Mesenteric fat pad (tissue), 1 donor: ENCODE results near the genes STYXL2 and CREG1.

GRCh38 chr1:165884145-165884611 is 56.8 kb downstream of the UCK2 start:
- PRO-cap = no peak

DNA sequence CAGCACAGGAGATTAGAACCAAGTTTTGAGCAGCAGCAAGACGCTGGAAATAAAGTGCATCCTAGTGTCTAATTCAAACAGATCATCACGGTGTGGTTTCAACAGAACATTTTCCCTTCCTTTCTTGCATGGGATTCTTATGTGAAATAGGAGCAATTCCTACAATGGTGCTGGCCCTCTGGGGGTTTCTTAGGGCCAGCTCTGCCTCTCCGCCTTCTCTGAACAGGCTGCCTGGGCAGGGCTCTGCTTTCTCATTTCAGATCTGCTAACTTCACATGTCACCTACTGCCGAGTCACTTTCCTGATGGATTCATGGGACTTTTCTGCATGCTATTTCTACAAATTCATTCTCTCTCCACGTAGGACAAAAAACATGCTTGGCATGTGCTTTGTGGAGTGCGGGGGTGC is 71.2 kb downstream of the UCK2 start:
- PRO-cap = no peak

DNA sequence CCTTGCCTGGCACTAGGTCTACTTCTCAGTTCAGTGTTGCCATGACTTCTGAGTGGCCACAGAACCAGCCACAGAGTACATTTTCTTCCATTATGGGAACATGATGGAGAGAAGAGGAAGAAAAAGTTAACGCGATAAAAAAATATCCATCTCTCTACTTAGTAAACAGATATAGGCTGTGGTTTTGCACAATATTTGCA is 40.9 kb upstream of the FAM78B start:
- PRO-cap = no peak

- PRO-cap = no peak
Observed at GRCh38 chr1:166840094-166840354, 749 bp downstream of the POGK start.

DNA sequence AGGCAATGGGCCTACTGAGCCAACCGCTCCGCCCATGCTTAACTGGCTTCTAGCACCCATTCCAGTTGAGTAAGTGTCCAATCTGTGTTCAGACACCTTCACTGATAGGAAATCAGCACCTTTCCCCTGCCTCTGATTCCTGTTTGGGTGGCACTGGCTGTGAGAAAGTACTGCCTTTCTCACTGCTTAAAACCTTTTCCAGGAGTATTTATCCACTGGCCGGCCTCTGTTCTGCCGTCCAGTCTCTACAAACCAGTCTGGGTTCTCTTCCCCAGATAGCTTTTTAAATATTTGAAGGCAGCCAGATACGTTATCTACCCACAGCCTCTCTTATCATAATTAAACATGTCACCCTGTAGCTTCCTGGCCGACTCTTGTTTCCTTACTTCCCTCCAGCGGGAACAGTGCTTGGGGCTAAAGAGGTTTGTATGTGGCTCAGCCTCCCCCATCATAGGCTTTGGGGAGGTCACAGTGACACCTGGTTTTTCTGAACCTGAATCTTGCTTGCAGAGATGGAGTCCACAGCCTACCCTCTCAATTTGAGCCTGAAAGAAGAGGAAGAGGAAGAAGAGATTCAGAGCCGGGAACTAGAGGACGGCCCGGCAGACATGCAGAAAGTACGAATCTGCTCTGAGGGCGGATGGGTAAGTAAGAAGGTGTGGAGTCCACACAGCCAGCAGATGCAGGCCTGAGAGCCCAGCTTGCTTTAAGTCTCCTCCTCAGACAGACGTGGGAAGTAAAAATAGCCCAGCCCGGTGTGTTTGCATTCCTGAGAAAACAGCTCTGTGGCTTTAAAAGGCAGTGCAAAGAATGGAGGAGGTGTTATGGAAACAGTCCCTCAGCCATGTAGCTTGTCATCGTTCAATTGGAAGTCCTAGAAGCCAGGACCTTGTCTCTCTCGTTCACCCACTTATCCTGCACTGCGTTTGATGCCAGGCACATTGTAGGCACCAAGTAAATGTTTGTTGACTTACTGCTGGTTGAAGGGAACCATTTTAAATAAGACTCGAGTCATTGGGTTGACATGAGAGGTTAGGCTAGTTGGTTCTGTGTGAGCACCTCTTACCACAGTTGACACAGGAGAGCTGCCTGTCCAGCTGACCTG is 1.5 kb downstream of the POGK start:
- PRO-cap = no peak

- PRO-cap = no peak
Observed at GRCh38 chr1:166947438-166948109, 27.8 kb downstream of the ILDR2 start.

DNA sequence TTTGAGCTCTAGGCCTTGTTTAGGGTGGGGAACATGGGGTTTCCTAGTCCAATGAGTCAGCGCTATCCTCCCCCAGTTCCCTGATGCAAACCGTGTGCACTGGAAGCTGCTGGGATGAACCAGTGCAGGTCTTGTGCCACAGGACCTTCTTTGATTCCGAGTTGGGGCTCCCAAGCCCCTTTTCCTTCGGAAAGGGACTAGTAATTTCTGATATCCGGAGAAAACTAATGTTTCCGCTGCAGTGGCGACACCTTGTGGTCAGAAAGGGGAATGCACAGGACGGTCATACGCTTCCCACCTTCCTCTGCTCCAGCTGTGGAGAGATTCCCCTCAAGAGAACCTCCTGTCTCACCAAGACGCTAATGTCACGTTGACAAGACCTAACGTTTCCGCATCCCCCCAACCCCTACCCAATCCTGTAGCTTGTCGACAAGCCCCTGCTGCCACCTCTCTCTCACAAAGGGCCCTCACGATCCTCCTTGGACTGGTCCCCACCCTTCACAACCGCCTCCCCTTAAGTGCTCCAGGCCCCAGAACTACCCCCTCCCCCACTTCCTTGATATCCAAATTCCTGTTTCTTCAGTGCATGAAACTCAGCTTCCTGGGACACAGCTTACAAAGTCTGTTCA is 31.0 kb downstream of the GPA33 start:
- PRO-cap = no peak

GRCh38 chr1:167093829-167094756 is at the start of gene STYXL2:
Gene STYXL2, plus strand, starts transcription at chr1:167094075.
- PRO-cap = no peak

DNA sequence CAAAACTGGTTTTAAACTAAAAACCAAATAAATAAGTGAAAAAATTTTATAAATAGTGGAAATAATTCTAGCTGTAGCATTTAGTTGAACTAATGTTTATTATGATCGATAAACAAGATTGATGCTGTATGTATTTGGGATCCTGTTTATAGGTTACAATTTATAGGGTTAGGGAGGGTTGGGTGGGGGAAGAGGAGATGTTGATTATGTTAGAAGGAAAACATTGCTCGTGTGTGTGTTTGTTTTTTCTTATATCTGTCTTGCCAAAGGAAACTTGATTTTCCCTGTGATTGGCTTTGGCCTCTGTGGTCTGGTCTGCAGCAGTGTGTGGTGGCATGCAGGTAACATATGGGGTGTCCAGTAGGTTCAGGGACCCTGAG is 96.6 kb downstream of the CD247 start:
- PRO-cap = no peak

- PRO-cap = no peak
Observed at GRCh38 chr1:167510794-167511469, 7.4 kb downstream of the CD247 start.

- PRO-cap = unidirectional peak, minus-strand start at chr1:167553762
Observed at GRCh38 chr1:167552794-167554180, at the start of gene CREG1. Gene CREG1, minus strand, starts transcription at chr1:167553762.

DNA sequence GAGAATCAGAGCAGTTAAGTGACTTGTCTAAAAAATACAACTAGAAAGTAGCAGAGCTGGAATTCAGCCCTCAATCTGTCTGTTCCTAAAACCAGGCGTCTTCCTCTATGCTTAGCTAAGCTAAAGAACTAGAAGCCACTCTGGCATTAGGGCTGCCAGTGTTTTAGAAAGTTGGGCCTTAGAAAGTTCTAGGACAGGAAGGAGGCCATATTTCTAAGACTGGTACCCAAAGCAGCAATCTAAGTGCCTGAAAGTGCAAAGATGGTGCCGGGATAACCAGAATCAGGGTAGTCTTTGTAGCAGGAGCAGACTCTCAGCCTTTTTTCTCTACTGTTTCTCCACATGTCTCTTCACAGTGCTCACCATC is 1.3 kb upstream of the RCSD1 start:
- PRO-cap = no peak

- PRO-cap = no peak
Observed at GRCh38 chr1:167706722-167707346, 14.9 kb upstream of the MPZL1 start.

DNA sequence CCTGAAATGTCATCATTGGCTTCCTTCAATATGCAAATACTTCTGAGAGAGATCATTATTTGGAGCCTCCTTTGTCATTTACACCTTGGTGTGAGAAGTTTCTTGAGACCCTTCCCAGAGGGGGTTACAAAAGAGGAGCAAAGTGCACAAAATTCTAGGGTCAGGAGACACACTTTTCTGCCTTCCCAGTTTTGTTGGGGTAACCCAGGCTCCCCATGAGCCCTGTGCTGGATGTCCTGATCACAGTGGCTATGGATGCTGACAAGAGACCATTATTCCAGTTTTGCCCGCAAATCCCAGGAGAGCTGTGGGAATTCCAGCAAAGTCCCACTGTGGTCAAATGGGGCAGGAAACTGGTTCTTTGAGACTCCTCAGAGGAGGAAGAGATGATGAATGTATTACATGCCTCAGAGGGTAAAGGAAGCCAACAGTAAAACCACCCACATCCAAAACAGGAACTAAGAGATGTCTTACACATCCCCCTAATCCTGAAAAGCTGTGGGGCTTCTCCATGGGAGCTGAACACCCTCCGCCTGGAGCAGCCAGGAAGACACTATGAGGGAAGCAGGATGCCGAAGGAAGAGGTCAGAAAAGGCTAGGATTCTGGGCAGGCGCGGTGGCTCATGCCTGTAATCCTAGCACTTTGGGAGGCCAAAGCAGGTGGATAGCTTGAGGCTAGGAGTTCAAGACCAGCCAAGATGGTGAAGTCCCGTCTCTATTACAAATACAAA is 12.8 kb upstream of the MPZL1 start:
- PRO-cap = no peak

DNA sequence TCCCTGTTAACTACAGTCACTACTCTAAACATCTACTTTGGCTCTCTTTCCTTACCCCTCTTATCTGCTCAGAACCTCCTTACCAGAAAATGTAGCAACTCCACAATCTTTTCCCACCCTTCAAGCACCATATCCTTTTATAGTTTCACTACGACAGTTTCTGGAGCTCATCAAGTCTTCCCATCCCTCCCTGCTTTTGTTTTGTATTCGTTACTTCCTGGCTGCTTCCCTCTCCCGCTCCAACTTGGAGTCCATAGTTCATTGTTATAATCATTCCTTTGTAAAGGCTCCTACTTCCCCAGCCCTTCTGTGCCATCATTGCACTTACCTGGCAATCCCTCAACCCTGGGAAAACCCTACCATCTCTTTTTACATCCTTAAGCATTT is 18.0 kb downstream of the MPZL1 start:
- PRO-cap = no peak

DNA sequence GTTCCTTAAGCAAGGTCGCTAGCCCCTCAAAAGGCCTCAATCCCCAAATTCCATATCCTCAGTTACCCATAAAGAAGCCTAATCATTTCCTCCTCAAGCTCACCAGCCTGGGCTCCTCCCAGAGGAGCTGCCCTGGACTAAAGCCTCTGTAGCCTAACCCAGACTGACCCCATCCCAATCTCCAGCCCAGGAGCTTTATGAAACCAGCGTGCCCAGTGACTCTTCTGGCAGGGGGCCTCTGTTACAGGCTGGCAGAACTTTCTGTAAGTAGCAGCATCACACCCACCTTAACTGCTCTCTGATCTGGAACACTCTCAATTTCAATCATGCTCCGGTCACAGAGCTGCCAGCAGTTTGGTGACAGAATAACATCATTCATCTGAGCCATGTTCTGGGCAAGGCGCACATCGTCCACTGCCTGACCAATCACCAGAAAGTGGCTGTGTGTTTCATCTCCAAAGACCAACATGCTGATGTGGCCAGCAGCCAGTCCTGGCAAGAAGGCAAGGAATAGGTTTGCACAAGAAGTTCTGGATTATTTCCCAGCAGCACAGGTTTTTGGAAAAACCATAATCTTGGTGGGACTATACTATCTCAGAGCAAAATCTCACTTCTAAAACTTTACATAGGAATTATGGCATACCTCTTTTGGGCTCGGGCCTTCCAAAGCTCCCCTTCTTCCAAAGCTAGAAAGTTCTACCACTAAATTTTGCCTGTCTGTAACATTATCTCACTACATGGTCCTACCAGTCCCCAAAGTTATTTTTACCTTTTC is 14.6 kb downstream of the ADCY10 start:
- PRO-cap = no peak

DNA sequence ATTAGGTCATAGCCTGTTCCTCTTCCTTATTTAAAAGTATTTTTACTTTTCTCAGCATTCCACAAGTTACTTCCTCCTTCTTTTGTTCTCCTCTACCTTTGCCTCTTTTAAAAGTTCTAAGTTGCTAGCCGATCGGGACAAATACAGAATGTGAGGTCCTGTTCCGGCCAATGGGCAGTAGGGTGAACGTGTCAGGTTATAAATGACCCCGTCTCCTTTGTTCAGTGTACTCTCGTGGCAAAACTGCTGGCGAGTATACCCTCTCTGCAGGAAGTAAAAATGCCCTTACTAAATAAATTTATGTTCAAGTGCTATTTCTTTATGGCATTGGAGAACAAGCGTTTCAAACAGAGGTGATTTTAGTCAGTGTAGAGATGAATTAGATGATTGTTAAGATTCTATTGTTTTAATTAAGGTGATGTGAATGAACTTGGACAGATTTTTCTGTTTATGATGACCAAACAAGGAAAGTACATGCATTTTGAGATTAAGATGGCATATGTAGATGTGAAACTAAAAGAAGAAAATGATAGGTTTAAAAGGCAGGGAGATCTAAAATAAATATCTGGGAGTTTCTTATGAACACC is 2.4 kb downstream of the ADCY10 start:
- PRO-cap = no peak

DNA sequence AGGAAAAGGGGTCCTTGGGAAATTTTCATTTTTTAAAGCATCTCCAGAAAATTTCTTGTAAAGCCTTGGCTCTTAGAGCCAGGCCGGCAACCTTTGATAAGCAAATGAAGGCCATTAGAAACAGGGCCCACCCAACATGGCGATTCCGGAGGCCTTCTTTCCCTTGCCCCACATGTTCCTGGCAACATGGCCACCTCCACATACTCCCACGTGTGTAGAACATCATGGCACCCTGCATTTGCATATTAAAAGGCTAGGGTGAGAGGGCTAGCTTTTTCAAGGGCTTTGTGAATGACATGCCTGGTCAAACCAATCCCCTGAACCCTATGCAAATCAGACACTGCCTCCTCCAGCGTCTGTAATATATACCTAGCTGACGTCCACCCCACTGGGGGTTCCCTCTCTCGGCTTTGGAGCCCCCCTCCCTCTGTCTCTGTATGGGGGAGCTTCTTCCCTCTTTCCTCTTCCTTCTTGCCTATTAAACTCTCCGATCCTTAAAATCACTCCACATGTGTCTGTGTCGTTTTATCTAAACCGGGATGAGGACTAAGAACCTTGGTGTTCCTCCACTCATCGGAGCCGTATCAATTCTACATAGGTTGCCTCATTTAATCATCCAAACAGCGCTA is 1.6 kb downstream of the ADCY10 start:
- PRO-cap = no peak

DNA sequence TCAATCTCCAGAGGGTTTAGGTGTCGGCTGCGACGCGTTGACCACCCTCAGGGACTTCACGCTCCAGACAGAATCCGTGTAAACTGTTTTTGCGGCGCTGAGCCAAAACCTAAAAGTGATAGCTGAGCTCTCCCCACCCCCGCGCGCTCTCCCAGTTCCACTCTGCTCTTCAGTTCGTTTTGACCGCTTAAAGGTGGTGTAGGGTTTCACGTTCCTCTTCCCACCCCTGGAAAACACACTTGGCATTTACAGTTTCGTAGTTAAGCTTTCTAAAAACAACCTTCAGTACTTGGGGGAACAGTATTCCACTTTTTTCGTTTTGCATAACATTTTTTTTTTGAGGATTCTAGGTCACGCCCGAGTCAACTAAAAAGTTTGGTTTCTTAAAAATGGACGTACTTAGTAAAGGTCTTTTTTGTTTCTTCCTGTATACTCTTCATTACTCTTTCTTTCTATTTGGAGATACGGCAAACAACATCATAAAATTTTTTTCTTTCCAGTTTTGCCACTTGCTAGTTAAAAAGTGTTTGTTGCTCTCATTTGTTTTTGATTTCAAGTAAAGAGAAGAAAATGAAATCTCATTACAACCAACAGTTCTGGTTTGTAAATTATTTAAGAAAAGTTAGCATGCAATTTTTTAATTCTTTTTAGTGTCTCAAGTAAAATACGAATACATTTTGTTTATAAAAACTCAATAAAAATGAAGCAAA is 701 bp upstream of the MPC2 start:
- PRO-cap = no peak

- PRO-cap = no peak
Observed at GRCh38 chr1:167973883-167974237, 37.0 kb upstream of the MPC2 start.